LNCaP clone FGC (cell line): Measurements from ENCODE around the genes SEPHS2 and ZNF768.

DNA sequence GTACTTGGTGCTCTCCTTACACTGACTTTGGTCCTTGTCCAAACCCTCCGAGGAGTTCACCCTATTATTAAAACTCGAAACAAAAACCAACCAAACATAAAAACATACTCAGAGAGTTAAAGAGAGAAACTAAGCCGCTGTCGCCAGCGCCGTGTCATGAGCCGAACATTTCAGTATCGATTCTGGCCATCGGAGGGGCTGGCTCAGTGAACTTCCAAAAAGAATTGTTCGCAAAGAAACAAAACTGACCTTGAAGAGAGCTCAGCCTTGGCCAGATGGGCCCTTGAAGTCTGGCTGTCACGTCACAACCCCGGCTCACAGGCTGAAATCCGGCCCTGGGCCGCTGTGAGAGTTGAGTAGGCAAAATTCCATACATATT is 174.6 kb downstream of the LAT start:
- RRBS, 2 experiments, result no CpG with 5 or more reads among the region's 14 CpGs

- RRBS, 2 experiments, result no CpG with 5 or more reads among the region's 11 CpGs
Measured at GRCh38 chr16:29185764-29186294, 201.0 kb downstream of the LAT start.

- RRBS, 2 experiments, result no CpG with 5 or more reads among the region's 14 CpGs
Measured at GRCh38 chr16:29202482-29203074, 203.9 kb downstream of the NPIPB11 start.

DNA sequence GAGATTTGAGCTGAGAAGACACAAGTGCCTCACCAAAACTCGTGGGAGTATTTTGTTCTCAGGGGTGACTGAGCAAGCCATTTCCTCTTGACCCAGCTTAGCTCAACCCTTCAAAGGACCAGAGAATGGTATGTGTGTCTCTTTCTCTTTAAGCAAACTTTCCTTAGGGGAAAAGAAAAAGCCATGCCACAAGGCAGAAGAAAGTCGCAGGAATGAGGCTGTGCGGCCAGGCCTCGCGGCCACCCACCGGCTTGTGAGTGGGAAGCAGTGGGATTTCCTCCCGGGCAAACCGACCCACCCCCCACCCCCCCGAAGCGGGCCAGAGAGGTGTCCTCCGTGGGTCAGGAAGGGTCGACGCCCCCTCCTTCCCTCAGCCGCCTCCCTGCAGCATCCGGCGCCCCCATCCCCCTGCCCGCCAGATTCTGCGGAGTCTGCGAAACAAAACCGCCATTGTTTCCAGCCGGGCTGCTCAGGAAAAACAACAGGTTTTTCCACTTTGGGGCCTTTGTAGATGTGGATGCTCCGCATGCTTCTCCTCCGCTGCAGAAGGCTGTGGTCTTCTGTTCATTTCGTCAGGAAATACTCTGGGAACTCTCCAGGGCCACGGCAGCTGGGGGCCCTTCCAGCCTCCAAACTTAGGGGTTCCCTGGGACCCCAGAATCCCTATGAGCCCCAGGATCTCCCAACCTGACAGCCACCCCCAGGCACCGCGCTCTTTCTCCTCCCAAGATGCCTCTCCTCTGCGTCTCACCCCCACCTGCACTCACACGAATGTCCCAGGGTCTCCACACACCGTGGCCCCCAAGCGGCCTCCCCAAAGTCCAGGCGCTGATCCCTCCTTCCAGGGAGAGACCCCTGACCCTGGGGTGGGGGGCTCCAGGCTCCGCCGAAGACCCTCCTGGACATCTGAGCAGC is 121.3 kb downstream of the NPIPB11 start:
- RRBS, 2 experiments, result 54 to 81% methylated on average over 5 of the region's 34 CpGs

DNA sequence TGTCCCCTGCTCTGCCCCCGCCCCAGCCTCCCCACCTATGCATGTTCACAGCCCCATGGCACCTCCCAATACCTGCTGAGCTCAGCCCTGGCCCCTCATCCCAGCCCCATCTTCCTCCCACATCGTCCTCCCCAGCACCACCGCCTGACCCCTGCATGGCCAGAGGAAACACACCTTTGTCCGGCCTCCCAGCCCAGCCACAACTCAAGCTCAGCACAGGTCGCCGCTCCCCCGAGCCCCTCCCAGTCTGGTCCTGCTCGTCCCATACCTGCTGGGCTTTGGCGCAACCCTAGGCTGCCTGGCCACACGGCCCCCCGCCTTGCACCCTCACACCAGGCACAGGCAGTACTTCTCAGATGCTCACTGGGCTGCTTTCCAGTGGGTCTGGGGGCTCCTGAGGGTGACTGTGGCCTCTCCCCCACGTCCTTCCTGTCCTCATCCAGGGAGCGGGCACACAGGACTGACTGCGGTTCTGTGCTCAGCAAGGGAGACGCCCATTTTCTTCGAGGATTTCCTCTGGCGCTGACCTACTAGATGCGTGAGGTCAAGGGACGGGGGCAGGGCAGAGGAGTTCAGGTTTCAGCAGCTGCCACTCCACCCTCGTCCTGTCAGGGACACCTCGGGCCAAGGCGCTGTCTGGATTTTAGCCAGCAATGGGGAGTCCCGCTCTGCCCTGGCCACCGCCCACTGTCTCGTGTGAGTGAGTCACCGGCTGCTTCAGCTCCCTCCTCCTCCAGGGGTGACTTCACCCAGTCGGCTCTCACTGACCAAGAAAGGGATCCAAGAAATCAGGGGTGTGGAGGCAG is 115.9 kb downstream of the NPIPB11 start:
- RRBS, 2 experiments, result no CpG with 5 or more reads among the region's 27 CpGs

DNA sequence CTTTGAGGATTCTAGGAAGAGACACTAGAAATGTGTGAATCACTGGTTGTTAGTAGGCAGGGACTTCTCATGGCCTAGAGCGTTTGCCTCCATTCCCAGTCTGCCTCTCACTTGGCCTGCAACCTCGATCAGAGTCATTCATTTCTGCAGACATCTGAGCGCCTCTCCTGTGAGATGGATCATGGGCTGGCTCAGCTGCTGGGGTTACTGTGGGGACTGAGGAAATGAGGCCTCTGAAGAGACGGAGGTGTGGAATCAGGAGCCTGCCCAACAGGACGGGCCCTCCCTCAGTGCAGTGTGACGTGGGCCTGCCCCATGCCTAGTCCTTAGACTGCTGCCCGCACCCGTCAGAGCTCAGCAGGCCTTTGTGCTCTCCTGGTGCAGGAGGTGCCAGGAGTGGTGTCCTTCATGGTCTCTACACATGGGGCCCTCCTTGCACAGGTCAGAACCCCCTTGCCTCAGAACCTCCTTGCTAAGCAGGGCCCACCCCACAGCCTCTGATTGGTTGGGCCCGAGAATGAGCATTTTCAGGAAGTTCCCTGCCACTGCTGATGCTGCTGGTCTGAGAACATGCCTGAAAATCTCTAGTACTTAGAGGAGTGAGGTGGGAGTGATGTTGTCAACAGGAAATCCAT is 99.4 kb downstream of the NPIPB11 start:
- RRBS, 2 experiments, result no CpG with 5 or more reads among the region's 9 CpGs

GRCh38 chr16:29697908-29698323 is 18.9 kb downstream of the QPRT start:
- RRBS, 2 experiments, result no CpG with 5 or more reads among the region's 1 CpG

DNA sequence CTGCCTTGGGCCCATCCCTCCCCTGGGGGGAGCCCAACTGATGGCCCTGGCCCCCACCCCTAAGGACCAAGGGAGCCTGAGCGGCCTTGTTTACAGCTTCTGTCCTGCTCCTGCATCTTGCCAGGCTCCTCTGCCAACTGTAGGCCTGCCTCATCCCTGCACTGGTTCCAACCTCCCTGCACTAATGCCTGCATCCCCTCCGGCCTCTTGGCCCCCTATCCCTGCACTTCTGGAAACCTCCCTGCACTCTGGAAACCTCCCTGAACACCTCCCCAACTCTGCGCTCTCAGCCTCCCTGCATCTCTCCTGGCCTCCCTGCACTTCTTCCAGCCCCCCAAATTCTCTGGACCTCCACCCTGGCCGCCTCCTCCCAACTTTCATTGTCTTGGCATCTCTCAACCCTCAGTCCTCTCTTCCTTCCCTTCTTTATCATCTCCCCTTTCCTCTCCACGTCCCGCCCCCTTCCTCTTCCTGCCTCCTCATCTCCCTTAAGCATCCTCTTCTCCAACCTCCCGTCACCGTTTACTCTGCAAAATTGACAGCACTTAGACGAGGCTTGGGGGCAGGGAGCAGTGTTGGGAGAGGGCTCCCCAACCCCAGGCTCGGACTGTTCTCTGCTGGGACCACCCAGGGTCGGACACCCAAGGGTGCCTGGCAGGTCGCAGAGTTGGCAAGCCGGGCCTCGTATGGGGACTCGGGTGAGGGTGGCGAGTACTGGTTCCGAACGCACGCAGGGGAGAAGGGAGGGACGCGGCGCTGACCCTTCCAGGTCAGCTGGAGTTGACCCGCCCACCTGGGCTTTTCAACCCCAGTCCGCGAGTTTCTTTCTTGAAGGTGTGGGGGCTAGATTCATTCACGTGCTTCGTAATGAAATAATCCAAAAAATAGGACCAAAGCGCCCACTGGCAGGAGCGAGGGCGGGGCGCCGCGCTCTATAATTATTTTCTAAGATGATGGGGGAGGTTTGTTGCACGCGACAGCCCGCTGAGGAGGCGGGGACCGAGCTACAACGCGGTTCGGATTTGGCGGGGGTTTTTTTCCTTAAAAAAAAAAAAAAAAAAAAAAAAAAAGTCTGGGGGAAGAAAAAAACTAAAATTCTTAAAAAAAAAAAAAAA is 913 bp upstream of the PAGR1 start:
- RRBS, 2 experiments, result no CpG with 5 or more reads among the region's 42 CpGs

GRCh38 chr16:29816222-29816968 is 443 bp downstream of the PAGR1 start:
- RRBS, 2 experiments, result under 1 to 1% methylated on average over 17 of the region's 61 CpGs

- RRBS, 2 experiments, result no CpG with 5 or more reads among the region's 8 CpGs
Measured at GRCh38 chr16:29824474-29825006, 4.3 kb downstream of the MVP start.

DNA sequence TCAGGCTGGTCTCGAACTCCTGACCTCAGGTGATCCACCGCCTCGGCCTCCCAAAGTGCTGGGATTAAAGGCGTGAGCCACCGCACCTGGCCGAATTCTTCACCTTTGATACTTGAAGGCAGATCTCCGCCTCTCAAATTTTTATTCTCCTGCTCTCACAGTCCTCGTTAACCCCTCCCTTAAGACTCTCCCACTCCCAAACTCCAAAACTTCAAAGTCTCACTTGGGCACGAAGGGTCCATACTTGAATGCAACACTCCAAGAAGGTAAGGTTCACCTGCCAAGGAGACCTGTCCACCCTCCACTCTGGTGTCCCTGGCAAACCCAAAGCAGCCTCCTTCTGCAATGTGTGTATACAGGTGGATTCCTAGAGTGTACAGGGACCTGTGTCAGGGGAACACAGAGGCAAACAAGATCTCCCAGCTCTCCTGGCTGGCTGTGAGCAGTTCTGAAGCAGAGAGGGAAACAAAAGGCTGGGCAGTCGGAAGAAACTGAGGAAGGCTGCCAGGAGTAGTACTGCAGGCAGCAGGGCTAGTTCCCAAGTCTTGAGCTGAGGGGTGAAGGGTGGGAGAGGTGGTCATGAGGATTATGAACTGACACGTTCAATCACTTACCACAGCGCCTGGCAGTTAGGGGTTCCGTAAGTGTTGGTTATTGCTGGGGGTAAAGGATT is 965 bp downstream of the KCTD13 start:
- RRBS, 2 experiments, result no CpG with 5 or more reads among the region's 13 CpGs

DNA sequence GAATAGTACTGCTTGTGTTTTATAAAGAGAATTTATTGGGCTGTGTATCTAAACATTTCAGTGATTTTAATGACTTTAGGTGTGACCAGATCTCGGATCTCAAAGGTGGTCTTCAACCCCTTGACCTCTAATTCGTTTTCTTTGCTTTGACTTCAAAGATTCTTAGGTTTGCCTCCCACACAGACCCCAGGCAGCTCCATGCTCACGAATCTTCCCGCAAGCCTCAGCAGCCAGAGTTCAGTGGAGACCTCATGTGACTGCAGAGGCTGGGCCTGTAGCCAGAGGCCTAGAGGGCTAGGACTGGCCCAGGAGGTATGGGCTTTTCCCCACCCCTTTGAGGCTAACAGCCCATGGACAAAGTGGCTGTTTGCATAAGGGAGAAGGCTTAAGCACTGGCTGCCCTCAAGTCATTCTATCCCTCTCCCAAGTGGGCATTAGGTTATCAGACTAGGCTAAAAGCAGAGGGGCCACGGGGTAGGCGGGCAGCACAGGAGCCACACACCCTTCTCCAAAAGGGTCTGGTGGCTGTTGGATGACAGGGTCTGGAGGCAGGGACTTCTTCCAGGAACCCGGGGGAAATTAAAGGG is 3.0 kb downstream of the HIRIP3 start:
- RRBS, 2 experiments, result no CpG with 5 or more reads among the region's 7 CpGs

GRCh38 chr16:30007473-30008092 is 3.2 kb downstream of the DOC2A start:
- RRBS, 2 experiments, result no CpG with 5 or more reads among the region's 12 CpGs

GRCh38 chr16:30095201-30095816 is 704 bp downstream of the YPEL3 start:
- RRBS, 2 experiments, result 74% methylated on average over 16 of the region's 26 CpGs

DNA sequence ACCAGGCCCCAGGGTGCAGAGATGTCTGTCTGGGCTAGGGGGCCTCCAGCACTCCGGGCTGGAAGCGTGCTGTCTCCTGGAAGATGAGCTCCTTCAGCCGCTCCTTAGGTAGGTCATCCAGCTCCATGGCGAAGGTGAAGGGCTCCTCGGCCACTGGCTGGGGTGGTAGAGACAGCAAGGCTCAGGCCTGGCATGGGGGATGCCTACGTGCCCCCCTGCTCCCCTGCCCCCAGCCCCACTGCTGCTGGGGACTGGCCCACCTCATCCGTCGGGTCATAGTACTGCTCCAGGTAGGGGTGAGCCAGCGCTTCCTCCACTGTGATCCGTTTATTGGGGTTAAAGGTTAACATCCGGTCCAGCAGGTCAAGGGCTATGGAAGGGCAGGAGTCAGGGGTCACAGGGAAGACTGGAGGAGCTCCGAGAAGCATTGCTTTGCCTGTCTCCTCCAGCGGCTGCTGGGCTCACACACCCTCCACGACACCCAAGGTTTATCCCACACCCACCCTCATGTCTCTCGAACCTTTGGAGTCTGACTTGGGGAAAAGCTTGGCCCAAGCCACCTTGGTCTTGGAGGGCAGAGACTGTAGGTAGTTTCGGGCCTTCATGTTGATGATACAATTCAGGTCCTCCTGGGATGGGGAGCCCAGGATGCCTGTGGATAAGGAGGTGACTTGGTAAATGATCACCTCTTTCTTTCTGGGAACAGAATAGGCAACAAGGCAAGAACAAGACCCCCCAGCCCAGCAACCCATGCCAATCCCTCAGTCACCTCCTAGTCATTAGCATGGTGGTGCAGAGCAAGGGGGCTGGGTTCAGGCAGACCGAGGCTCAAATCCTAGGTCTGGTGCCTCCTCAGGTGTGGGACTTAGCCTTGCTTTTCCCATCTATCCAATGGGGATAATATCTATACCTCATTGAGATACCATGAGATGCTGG is 3.6 kb upstream of the GDPD3 start:
- RRBS, 2 experiments, result no CpG with 5 or more reads among the region's 17 CpGs

GRCh38 chr16:30444948-30445962 is at the start of gene SEPHS2:
TSS of gene SEPHS2 (minus strand) at chr16:30445874.
- RRBS, 2 experiments, result 7 to 8% methylated on average over 31 to 32 of the region's 72 CpGs

DNA sequence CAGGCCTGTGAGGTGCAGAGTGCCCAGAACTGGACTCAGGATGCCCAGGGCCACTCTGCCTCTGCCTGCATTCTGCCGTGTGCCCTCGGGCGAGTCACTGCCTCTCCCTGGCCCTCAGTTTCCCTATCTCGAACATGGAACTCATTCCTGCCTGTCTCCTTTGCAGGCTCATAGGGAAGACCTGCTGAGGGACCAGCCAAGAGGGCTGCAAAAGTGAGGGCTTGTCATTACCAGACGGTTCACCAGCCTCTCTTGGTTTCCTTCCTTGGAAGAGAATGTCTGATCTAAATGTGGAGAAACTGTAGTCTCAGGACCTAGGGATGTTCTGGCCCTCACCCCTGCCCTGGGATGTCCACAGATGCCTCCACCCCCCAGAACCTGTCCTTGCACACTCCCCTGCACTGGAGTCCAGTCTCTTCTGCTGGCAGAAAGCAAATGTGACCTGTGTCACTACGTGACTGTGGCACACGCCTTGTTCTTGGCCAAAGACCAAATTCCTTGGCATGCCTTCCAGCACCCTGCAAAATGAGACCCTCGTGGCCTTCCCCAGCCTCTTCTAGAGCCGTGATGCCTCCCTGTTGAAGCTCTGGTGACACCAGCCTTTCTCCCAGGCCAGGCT is 4.6 kb downstream of the ZNF768 start:
- RRBS, 2 experiments, result no CpG with 5 or more reads among the region's 9 CpGs

GRCh38 chr16:30525135-30525799 is 1.1 kb downstream of the ZNF768 start:
- RRBS, 2 experiments, result 100% methylated on average over 2 of the region's 25 CpGs; no CpG with 5 or more reads in 1 of the 2 experiments

DNA sequence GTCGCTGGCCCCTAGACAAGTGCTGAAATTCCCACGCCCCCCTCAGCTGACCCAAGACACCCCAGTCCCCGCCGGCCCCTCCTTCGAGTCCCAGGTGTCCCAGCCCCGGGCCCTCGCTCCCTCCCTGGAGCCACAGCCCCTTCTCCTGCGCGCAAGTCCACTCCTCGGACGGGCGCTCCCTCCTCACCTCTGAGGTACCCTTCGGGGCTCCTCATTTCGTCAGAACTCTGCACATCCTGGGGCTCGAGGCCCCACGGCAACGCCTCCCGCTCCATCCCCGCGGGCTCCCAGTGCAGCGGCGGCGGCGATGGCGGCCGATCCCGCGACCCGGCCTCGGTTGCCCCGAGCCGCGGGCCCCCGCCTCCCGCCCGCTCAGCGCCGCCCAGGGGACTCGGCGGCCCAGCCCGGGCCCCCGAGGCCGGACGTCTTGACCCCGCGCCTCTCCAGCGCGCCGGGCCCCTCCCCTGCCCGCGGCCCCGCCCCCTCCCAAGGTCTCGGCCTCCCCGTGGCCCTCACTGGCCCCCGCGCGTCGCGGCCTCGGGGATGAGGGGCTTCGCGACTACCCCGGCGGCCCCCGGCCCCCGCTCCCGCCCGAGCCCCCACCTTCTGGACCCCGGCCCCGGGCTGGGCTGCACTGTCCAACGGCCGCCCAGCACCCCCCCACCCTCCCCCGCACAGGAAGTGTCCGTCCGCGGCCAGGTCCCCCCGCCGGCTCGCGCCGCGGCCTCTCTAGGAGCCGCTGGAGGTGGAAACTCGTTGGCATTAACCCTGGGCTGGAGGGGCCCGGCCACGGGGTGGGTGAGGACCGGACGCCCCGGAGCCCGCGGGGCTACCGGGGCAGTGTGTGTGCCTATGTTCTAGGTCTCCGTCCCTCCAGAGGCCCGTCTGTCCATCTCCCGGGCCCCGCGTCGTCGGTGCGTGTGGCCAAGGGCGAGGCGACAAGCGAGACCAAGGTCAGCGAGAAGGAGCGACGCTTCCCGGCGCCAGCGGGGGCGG is at the start of gene ZNF768:
ZNF768 (minus strand) TSS at position 428 of the 996 bp plus-strand sequence.
- RRBS, 2 experiments, result 2 to 3% methylated on average over 45 to 53 of the region's 110 CpGs

GRCh38 chr16:30649599-30650073 is 1.1 kb upstream of the PRR14 start:
- RRBS, 2 experiments, result no CpG with 5 or more reads among the region's 12 CpGs